HT1080 (cell line): ENCODE data around the gene AP3M1.

DNA sequence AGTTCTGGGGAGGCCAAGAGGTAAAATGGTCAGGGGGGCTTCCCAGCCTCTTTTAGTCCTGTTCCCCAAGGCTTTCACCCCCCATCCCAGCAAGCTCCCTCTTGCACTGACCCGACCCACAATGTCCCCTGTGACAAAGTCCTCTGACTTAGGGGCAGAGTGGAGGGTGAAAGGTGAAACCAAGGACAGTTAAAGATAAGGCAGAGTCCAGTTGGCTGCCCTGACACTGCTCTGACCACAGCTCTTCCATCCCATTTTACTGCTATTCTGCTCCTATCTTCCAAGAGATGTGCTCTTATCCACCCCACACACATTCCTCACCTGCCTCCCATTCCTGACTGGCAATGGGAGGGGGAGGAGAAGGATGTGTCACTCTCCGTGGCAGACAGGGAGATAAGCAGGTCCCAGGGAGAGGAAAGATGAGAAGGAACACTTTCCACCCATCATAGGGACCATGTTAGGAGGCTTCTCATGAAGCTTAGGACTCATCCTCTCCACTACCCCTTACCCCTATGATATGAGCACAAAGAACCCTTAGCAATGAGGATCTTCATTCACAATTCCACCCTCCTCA, 6.9 kb downstream of the SYNPO2L start:
RAMPAGE:
- cytosol, long total RNA: no peak
- long total RNA: no peak
- nucleus, long total RNA: no peak

GRCh38 chr10:73650744-73651390, 5.0 kb downstream of the SYNPO2L start:
RAMPAGE:
- cytosol, long total RNA: no peak
- long total RNA: no peak
- nucleus, long total RNA: no peak

GRCh38 chr10:73651433-73651838, 4.4 kb downstream of the SYNPO2L start:
RAMPAGE:
- cytosol, long total RNA: no peak
- long total RNA: no peak
- nucleus, long total RNA: no peak

DNA sequence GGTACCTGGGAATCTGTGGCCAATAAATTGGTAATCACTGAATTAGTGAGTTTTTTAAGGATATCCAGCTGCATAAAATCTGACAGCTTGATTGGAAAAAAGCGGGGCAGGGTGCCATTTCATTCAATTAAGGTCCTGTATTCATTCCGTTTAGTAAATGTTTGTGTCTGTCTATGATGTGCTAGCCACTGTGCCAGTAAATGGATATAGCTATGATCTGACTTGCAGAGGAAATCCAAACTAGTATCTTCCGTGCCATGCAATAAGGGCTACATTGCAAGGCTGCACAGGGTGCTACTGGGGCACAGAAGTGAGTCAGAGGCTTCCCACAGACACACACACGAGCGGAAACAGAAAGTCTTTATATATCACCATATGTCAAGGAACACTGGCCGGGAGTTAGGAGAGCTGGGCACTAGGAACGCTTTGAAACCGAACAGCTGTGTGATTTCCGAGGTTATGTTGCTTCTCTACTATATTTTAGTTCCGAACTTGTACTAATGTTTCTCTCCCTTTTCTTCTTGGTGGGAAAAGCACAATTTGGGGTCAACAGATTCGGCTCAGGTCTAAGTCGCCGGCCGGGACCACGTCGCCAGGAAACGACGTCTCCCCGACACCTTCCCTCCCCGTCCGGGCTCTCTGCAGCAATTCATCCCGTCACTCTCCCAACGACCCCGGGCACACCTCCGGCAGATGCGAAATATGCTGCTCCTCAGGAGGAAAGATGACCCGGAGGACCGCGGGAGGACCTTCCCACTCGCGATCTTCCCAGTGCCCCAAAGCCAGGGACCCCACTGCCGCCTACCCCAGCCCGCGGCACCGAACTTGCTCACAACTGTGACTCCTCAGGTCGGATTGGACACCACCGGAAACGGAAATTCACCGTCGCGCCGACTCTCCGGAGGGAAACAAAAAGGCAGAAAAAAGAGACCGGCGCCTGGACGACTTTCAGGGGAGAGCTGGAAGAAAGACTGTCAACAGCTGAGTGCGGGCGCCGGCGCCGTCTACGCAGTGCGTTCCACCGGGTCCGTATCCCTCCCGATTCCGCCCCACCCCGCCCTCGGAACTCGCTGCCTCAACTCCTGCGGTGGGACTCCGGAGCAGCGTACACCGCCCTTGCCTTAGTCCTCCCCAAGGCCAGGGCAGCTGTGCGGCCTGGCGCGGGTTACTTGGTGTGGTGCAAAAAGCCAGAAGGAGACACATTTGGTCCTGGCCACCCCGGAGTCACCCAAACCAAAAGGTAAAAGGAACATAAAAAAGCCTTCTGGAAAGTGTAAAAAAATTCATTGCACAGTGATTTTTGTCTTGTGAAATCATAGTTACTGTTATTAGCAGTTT, 14.1 kb upstream of the SEC24C start:
RAMPAGE:
- cytosol, long total RNA: start-site peak on the minus strand centred at position 840 of the sequence, 38 bp wide, 15 and 10 reads in 2 replicates
- long total RNA: start-site peak on the minus strand centred at position 864 of the sequence, 24 bp wide, 22 reads
- nucleus, long total RNA: start-site peak on the minus strand centred at position 857 of the sequence, 37 bp wide, 95 and 61 reads in 2 replicates

RAMPAGE:
- cytosol, long total RNA: no peak
- long total RNA: no peak
- nucleus, long total RNA: no peak
Observed at GRCh38 chr10:73887123-73887681, 12.8 kb upstream of the CAMK2G start.

RAMPAGE:
- cytosol, long total RNA: no peak
- long total RNA: no peak
- nucleus, long total RNA: no peak
Observed at GRCh38 chr10:73888921-73889657, 14.7 kb upstream of the CAMK2G start.

DNA sequence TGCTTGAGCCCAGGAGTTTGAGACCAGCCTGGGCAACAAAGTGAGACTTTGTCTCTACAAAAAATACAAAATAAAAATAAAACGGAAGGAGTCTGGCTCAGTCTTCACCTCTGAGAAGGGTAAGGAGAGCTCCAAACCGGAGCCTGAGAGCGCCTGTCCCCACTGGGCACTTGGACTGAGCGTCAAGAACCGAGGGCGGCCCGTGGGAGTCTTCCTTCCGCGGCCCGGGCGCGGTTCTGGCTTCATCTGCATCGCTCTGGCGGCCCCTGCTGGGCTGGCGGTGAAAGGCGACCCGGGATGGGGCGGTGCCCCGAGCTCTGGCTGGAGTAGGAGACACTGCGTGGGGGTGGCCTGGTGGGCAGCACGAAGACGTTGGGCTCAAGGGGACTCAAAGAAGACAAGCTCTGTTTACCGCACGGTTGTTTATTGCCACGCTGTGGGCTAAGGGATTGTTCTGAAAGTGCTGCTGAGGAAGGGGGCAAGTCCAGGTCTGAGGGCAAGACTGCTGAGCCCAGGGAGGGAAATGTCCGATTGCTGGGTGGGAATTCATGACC, 29.7 kb downstream of the PLAU start:
RAMPAGE:
- cytosol, long total RNA: no peak
- long total RNA: no peak
- nucleus, long total RNA: no peak

RAMPAGE:
- cytosol, long total RNA: no peak
- long total RNA: no peak
- nucleus, long total RNA: no peak
Observed at GRCh38 chr10:73991800-73992113, 6.2 kb upstream of the VCL start.

GRCh38 chr10:73997249-73997608, 687 bp upstream of the VCL start:
RAMPAGE:
- cytosol, long total RNA: no peak
- long total RNA: no peak
- nucleus, long total RNA: no peak

RAMPAGE:
- cytosol, long total RNA: no peak
- long total RNA: no peak
- nucleus, long total RNA: no peak
Observed at GRCh38 chr10:74011569-74012361, 13.8 kb downstream of the VCL start.

RAMPAGE:
- cytosol, long total RNA: no peak
- long total RNA: no peak
- nucleus, long total RNA: no peak
Observed at GRCh38 chr10:74118043-74118819, 32.4 kb downstream of the AP3M1 start.

GRCh38 chr10:74150238-74151127, at the start of gene AP3M1:
AP3M1 (minus strand) TSS chr10:74150828.
RAMPAGE:
- cytosol, long total RNA: start-site peak on the minus strand at chr10:74150787-74150843, 165 and 83 reads in 2 replicates
- long total RNA: start-site peak on the minus strand at chr10:74150793-74150812, 69 reads
- nucleus, long total RNA: no peak

DNA sequence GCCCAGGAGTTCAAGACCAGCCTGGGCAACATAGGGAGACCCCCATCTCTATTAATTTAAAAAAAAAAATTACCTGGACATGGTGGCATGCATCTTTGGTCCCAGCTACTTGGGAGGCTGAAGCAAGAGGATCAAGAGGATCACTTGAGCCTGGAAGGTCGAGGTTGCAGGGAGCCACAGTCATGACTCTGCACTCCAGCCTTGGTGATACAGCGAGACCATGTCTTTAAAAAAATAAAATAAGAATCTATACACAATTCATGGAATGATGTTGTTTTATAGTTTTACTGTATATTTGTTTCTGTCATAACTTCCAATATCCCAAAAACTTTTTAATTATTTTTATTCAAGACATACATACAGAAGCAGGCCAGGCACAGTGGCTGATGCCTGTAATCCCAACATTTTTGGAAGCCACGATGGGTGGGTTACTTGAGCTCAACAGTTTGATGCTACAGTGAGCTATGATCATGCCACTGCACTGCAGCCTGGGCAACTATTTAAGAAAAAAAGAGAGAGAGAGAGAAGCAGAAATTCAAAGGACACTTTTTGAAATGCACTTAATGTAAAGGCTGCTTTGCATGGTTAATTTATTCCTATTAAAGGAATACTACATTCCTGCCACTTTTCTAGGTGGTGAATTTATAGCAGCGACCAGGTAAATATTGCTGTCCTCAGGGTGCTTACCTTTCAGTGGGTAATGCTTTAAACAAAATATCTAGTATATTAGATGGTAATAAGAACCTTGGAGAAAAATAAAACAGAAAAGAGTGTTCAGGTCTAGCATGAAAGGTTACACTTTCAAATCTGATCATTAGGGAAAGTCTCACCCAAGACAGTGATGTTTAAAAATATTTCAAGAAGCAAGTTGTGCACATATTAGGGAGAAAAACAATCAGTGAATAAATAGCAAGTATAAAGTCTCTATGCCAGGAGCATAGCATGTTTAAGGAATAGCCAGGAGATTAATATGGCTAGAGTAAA, 313.6 kb downstream of the ADK start:
RAMPAGE:
- cytosol, long total RNA: no peak
- long total RNA: no peak
- nucleus, long total RNA: no peak

DNA sequence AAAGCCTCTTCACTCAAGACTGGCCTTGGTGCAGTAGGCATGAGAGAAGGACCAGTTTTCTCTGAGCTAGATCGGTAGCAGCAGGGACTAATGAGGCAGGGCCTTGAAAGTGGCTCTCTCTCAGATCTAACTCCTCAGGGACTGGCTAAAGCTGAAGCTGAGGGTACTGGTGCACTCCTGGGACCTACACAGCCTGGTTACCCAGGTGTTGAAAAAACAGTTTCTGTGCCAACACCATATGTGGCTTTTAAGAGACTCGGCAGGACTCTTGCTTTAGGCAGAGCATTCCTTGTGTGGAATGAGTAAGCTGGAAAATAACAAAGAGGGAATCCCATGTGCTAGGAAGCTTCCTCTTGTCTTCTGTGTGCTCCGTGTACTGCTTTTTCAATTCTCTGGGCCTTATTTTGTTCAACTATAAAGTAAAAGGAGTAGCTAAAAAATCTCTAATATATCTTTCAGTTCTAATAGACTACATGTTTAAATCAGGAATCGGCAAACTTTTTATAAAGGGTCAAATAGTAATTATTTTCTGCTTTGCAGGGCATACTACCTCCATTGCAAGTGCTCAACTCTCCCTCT, 186.2 kb upstream of the KAT6B start:
RAMPAGE:
- cytosol, long total RNA: no peak
- long total RNA: no peak
- nucleus, long total RNA: no peak

GRCh38 chr10:74654520-74655313, 171.7 kb upstream of the KAT6B start:
RAMPAGE:
- cytosol, long total RNA: no peak
- long total RNA: no peak
- nucleus, long total RNA: no peak

RAMPAGE:
- cytosol, long total RNA: no peak
- long total RNA: no peak
- nucleus, long total RNA: no peak
Observed at GRCh38 chr10:74672903-74673283, 153.5 kb upstream of the KAT6B start.

RAMPAGE:
- cytosol, long total RNA: no peak
- long total RNA: no peak
- nucleus, long total RNA: no peak
Observed at GRCh38 chr10:74823864-74824786, 2.3 kb upstream of the KAT6B start.

DNA sequence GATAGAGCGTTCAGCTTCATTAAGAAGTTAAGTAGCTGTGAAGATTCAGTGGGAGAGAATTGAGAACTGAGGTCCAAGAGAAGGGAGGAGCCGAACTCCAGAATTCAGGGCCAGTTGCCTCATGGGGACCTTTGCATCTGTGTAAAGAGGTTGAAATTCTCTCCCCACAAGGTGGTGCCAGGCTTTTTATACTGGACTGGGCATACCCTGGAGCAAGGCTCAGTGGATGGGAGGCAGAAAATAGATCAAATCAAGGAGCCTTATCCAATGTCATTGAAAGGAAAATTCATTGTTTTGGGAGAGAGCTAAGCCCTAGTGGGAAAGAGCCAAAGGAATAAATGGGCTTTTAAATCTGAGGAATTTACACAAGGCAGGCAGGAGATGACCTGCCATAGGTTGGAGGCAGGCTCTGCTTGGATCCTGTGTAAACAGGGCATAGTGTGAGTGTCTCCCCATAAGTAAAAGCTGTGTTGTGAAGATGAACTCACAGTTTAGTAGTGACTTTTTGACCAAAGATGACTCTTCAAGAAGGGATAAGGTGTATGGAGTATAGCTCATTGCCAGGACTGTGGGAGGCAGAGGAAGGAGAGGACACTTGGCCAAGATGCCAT, 63.1 kb downstream of the KAT6B start:
RAMPAGE:
- cytosol, long total RNA: no peak
- long total RNA: no peak
- nucleus, long total RNA: no peak

DNA sequence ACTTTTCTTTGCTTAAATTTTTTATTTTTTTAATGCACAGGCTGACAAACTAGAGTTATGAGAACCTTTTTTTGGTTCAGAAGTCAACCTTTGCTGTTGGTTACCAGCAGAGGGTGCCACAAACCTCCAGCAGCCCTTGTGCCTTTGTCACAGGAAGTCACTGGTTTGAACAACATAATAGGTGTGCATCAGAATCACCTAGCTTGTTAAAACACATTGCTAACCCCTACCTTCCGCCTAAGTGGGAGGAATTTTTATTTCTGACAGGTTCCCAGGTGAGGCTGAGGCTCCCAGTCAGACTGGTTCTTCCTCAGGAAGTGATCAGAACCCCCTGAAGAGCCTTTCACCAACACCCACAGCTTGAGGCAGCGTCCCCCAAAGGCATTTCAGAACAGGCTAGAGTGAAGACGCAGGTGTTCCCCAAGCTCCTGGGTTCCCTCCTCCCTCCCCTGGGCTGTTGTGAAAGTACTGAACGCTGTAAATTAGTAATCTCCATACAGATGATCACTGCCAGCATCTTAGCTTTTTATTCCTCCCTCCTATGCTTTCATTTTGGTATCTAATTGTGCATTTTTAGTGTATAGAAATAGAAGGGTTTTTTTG, 22.5 kb upstream of the VDAC2 start:
RAMPAGE:
- cytosol, long total RNA: no peak
- long total RNA: no peak
- nucleus, long total RNA: no peak

DNA sequence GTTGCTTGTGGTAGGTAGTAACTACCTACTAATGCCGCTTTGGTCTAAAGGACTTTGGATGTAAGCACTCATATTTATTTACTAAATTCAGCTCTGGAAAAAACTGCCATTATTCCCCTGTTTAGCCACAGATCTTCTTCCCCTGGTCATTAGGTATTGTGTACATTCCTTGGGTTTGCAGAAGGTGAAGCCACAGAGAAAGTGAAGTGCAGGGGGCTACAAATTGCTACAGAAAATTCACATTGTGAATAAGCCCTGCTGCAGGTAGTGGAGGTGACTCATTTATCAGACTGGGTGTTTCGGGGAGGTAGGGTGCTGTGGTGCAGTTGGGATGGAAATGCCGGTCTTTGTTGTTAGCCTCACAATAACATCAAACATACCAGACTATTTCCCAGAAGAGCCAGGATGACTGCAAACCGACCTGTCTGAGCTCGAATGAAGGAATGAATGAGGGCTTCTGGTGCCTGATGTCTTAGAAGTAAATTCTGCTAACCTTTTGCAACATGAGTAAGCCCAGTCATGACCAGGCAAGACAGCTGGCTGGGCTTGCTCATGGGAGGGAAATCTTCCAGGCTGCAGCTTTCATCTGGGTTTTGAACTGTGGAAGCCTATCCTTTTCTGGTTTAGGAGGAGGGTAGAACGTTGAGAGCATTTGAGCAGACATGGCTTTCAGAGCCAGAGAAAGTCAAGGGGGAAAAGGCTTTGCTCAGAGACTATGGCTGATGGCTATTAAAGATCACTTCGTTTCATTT, 2.5 kb upstream of the VDAC2 start:
RAMPAGE:
- cytosol, long total RNA: no peak
- long total RNA: no peak
- nucleus, long total RNA: no peak